Ascending aorta (tissue), 1 donor: ENCODE data around the gene PACRGL.

DNA sequence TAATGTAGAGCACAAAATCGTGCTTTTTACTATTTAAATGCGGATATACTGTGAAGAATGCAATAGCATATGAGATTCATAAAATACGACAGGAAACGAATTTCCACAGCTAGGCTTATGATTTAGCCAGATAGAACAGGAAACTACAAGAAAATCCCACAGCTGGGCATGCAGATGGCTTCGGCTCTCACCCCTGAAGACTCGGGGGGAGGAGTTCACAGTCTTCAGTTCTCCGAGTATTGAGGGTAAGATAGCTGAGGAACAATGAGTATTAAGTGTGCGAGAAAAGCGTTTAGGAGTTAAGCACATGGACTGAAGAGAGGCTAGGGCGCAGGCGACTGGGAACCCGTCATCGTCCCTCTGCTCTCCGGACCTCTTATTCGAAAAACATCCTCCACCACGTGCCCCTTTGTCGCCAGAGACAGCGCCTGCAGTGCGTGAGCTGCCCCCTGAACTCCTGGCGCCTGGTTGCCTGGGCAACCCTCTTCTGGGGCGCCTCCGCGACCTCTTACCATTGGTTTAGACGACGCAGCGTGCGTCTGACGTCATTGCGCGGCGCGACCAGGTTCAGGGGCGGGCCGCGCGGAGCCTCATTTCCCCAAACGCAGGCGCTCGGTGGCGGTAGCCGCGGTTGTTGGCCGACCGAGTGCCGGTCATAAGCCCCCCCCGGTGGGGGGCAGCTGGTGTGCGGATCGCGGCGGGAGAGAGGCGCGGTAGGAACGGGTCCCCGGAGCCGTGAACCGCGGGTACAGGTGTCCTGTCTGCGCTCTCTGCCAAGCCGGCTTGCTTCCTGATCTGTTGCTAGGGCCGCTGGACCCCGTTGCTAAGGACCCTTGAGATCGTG lies at the start of gene PACRGL:
TSS of gene PACRGL (plus strand) at position 593 of the 844 bp plus-strand sequence.
- PRO-cap, result bidirectional peak, plus-strand start at position 601 of the sequence, minus-strand start at position 382 of the sequence

- PRO-cap, result no peak
Observed at GRCh38 chr4:21697428-21698074, 251.0 kb downstream of the KCNIP4 start.

- PRO-cap, result no peak
Observed at GRCh38 chr4:23158508-23158901, 642.6 kb upstream of the ADGRA3 start.

- PRO-cap, result no peak
Observed at GRCh38 chr4:23813489-23814698, 76.0 kb downstream of the PPARGC1A start.

DNA sequence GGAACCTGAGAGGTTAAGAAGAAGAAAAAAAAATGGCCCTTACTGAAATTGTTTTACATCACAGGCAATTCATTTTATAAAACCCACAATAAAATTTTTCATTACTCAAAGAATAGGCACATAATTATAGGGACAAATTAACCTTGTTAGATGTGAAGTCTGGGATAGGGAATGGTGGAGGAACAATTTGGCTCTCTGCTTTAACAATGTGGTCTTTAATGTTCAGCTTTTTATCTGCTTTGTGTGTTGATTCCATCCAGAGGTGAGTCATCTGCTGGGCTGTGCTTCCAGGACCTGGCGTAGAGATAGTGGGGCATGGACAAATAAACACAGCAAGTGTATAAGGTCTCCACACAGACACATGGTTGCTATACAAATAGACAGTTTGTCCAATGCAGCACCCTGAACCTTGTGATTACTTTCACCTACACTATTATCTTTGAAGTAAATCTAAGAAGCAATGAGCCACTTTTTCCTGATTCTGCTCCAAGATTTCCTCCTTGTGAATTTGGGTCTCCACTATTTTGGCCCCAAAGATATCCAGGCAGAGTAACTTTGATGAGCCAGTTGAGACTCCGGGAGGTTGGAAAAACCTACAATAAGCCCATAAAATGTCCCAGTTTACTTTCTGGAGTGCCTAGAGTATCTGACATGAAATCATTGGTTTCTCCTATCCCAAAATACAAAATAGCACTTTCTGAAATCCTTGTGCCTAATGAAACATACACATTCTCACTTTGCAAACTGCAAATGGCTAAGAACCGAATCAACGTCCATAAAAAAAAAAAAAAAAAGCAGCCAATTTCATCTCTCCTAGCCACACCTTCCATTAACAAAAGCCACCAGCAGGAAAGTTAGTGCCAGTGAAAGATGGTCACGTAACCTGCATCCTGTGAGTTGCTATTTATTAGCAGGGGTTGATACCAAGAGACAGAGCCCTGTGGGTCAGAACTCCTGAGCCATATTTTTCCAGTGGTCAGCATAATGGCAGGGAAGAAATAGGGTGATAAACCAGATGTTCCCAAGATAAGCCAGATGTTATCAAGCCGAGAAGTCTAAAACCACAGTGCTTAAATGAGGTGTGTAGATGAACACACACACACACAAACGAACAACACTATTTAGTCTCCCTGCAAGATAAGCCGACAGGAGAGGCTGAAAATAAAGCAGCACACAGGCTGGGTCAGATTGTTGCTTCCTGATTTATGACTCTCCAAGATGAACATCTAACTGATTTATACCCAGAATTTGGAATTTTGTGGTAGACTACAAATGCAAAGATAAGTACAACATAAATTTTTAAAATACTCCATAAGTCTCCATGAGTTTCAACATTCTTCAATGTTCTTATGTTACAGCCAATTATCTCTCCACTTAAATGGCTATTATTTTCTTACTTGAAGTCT lies 11.8 kb downstream of the PPARGC1A start:
- PRO-cap, result no peak

DNA sequence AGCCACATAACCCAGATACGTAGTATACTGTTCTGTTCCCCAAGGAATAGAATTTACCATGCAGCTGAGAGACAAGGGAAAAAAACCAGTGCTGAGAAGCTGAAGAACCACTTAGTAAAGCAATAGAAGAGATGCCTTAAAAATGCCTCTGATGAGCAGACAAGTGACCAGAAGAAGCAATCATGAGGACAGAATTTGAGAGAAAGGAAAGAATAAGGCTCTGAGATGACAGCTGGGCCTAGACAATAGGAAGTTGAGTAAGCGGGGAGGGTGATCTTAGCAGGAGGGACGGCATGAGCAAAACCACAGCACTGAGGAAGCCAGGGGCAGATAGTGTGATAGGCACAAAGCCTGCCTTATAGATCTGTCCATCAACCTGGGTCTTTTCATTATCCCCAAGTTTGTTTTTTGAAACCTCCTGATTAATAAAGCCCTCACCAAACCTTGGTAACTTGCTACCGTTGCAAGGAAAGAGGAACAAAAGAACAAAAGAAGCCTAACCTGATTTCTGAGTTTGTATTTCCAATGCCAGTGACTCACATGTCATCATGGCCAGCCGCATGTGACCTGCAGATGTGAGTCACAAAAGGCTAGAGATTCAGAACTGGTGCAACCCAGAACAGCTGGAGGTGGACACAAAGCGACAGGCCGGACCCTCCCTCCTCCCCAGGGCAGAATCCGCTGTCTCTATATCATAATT lies 55.7 kb upstream of the PPARGC1A start:
- PRO-cap, result no peak

DNA sequence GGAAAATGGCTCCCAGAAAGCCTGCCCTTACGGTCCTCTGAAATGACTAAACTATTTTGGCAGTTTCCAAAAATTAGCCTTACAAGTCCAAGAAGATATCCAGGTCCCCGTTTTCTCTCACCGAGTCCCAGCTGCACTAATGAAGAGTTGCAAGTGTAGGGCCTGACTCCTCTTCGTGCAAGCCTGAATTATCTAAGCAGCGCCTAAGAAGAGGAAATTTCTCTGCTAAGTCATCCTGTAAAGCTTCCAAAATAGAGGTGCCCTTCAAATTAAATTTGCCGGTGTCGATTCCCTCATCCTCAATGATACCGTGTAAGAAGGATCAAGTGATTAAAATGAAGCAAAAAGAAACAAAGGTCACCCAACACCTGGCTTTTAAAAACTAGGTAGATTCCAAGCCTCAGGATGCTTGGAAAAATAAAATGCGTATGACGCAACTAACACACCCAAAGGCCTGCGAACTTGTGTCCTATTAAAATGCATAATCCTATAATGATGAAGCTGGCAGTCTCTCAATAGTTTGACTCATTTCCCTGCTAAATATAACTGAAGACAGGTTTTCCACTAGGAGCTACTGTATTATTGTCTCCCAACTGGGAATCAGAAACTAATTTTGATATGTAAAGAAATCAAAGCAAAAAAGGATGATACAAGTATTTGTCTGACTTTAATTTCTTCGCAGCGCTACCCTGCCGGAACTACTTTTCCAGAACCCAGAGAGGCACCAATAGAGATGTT lies 263.3 kb downstream of the DHX15 start:
- PRO-cap, result no peak

DNA sequence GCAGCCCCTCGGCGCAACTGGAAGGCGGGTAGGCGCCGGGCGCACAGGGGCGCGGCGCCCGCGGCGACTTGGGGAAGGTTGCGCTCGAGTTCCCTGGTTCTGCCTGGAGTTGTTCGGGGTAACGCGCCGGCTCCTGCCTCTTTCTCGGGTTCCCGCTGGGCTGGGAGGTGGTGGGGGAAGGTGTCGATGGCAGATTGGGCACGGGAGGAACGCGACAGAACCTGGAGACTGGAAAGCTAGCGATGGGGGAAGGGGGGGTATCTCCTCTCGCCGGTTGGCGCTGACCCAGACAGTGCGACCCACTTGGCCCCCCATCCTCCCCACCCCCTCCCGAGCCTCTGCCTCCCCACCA lies 112.4 kb downstream of the DHX15 start:
- PRO-cap, result no peak

- PRO-cap, result no peak
Observed at GRCh38 chr4:24659393-24660197, 75.2 kb upstream of the DHX15 start.

- PRO-cap, result no peak
Observed at GRCh38 chr4:24913231-24913573, 360 bp upstream of the CCDC149 start.

DNA sequence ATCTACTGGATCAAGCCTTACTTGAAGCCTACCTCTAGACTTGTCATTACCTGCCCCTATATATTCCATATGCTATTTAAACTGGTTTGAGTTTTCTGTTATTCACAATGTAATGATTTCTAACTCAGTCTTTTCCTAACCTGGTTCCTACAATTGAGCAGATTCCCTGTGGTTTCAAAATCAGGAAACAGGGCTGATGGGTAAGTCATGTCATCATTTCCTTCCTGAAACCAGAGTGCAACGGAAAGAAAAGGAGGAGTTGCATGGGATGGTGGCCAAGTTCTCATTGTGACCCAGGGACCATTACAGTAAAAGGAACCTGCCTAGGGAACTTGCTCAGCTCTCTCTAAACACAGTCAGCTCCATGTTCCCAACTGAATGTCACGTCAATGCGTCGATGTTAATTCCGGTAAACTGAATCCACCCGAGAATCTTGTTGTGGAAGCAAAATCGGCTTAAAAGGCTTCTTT lies 51.2 kb downstream of the LGI2 start:
- PRO-cap, result no peak

GRCh38 chr4:25099339-25099902 lies 60.8 kb downstream of the SEPSECS start:
- PRO-cap, result no peak

DNA sequence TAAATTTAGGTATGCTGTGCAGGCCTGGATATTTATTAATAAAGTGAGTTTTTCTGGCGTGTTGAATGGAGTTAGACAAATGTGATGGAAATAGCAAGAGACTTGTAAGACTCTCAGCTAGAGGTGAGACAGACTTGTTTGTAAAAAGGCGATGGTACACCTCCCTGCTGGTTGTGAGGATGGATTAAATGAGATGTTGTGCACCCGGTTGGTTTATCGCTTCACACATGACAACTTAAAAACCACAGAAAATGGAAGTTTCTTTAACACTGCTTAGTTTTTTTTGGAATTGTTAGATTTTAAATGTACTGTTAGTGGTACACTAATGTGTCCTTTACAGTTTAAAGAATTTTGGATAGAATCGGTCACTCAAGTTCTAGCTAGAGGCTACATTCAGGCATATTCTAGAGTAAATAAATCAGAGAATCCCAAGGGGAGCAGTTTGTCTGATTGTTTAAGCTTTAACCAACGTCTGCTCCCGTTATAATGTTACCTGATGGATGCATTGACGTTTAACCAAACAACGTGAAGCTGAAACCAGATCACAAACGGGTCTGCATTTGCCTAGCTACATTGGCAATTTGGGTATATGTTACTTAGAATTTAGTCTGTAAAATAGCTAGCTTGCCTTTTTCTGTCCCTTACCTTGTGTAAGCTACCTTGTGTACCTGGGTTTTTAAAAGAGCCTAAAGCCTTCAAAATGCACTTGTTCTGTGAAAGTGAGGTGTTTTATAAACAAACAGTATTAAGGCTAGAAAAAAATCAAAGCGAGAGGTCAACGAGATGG lies 1.5 kb downstream of the PI4K2B start:
- PRO-cap, result no peak

- PRO-cap, result no peak
Observed at GRCh38 chr4:25313487-25313770, 855 bp downstream of the ZCCHC4 start.

DNA sequence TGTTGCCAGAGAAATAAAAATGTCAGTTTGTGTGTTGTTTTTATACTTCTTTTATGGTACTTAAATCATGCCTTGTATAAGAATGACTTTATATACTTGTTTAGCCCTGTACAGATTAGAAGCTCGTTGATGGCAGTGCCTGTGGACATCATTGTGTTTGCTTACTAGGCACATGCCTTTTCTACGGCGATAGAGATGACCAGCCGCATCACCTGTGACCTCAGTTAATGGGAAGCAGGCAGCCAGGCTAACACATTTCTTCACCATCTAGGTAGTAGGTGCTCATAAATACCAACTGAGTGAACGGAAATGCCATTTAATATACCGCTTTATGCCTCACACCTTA lies 3.9 kb upstream of the ANAPC4 start:
- PRO-cap, result no peak

DNA sequence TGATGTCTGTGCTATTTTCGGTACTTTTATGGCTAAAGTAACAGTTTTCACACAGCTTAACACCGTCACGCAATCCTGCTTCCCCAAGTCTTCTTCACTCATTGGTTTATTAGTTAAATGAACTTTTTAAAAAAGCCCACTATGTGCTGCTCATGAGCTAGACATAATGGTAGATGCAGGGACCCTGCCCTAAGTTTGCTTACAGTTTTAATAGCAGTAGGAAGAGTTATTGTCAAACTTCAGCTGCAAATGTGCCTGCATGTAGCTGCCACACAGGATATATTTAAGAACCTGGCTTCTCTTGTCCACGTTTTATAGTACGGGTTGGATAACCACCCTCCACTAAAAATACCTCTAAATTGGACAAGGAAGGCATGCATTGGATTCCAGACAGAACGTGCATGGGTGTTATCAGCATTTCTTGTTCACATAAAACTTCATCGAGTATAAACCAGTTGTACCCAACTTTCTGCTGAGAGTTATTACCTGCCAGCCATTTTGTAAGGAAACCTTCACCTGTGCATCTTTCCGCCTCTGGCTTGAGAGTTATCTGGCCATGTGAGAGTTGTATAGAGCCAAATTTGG lies 780 bp downstream of the ANAPC4 start:
- PRO-cap, result no peak

- PRO-cap, result no peak
Observed at GRCh38 chr4:25535279-25535596, 120.4 kb upstream of the SLC34A2 start.

DNA sequence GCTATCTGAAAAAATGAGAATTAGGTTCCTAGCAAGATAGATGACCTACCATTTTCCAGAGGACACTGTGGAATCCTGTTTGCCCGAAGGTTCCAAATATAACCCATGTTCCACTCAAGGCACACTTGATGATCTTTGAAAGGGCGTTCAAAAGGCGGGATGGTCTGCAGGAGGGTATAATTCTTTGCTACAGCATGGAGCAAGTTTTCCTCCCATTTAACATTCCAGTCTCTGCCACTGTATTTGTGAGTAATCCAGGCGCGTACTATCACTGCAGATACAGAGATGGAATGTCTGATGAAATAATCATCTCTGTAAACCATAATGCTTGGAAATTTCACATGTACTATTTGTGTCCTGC lies 15.6 kb downstream of the SEL1L3 start:
- PRO-cap, result no peak

- PRO-cap, result no peak
Observed at GRCh38 chr4:25875066-25875786, 12.4 kb upstream of the SEL1L3 start.

GRCh38 chr4:25915267-25915912 lies 1.4 kb downstream of the SMIM20 start:
- PRO-cap, result no peak